Tongue (tissue), 2 donors: ENCODE data around the gene SYNDIG1L.

GRCh38 chr14:73713017-73713733, 1.0 kb downstream of the PNMA1 start:
- RAMPAGE, long total RNA: no peak

- RAMPAGE, long total RNA: no peak
These were observed 10.6 kb upstream of the PNMA1 start for GRCh38 chr14:73724877-73725144.

DNA sequence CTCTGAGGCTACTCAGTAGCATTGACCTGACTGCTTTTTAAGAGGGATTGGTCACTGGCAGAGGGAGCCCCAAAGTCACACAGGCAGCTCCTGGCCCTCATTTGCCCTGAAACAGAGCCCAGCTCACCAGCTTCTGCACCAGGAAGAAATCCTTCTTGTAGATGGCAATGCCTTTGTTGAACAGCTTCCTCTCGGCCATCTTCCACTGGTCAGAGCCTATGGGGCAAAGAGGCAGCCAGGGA, 10.9 kb upstream of the PNMA1 start:
- RAMPAGE, long total RNA: no peak

GRCh38 chr14:73730929-73731287, 16.7 kb upstream of the PNMA1 start:
- RAMPAGE, long total RNA: no peak

GRCh38 chr14:73789799-73790746, 30.0 kb upstream of the MIDEAS start:
- RAMPAGE, long total RNA: no peak

DNA sequence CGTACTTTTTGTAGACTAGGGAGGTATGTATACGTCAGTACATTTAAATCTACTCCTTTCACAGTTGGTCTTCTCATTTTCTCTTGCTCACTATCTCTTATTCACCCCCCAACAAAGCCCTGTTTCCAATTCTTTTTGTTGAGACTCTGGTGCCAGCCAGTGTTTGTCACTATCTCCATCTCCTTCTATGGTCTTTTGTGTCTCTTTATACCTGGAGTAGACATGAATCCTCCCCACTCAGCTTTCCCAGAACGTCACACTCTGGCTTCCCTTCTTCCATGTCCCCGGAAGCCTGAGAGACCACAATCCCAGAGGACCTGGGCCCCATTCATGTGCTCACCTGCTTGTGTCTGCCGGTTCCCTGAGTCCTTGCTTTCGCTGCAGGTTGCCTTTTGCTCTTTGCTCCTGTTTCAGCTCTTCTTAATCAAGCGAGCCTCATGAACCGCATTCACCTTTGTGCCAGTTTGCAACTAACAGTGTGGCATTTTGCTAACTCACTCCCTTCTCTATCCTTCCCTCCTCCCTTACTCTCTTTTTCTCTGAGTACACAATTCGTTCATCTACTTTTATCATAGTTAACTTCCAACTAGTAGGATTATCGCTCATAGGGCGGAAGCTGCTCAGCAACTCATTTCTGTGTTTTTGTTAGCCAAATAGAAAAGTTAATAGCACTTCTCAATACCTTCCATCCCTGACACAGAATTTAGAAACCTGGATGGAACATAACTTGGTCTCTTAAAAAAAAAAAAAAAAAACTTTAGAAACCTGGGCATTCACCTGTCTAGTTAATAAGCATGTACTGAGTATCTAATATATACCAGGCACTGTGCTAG, 23.1 kb downstream of the ENTPD5 start:
- RAMPAGE, long total RNA: no peak

- RAMPAGE, long total RNA: no peak
These were observed 16.1 kb downstream of the ABCD4 start for GRCh38 chr14:74286435-74287199.

DNA sequence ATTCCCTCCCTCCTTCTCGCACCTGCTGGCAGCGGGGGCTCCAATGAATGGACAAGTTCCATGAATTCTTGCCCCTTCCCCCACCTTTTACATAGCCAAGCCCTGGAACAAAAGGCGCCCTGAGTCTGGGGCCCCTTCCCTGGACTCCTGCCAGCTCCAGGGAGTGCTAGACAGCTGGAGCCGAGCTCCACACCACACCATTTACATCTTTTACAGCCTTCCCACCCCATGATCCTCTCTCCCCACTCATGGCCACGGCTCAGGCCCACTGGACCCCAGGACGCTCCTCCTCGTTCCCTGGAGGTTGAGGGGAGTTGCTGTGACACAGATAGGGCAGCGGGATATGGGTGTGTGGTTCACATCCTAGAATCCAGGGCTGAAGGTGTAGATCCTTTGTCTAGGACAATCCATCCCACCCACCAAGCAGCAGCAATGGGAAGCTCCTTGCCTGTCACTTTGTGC, 21.7 kb upstream of the VRTN start:
- RAMPAGE, long total RNA: no peak

GRCh38 chr14:74402726-74403306, 23.2 kb downstream of the SYNDIG1L start:
- RAMPAGE, long total RNA: no peak

DNA sequence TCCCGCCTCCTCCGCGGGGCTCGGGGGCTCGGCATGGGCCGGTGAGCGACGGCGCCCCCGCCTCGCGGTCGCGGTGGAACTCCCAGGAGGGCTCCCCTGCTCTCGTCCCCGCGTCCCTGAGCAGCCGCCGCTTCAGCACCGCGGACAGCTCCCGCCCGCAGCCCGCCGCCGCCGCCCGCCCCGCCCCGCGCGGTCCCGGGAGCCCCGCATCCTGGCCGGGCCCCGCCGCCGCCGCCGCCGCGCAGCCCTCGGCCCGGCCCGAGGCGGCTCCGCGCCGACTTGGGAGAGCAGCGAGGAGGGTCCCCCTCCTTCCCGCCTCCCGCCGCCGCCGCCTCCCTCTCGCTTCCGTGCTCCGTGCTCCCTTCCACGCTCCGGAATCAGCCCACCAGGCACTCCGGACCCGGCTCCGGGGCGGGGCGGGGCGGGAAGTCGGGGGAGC, at the start of gene SYNDIG1L:
Gene SYNDIG1L (minus strand): TSS at position 281 of the 439 bp plus-strand sequence.
- RAMPAGE, long total RNA: no peak

DNA sequence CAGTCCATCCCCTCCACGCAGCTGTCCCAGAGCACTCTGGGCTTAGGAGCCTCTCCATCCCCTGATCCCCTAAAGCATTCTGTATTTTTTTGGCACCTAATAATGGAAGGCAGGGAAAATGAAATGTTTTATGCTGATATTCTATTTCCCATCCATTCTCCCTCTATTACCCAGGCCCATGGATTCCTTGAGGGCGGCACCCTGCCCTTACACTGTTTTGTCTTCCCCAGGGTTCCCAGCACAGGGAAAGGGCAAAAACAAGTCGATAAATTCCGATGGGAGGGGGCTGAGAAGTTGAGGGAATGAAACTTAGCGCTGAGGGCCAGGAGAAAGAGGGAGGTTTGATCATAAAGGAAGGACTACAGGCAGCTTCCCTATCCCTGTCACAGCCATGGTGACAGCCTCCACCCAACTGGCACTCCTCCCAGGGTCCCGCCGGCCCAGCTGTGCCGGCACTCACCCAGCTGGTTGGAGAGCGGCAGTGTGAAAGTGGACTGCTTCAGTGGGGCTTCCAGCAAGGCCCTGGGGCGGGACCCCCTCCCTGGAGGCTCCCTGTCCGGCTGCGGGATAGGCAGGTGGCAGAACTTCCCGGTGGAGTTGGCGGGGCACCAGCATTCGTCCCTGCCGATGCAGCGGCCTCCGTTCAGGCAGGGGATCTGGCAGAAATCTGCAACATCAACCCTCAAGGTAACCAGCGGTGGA, 58.3 kb downstream of the ISCA2 start:
- RAMPAGE, long total RNA: no peak

DNA sequence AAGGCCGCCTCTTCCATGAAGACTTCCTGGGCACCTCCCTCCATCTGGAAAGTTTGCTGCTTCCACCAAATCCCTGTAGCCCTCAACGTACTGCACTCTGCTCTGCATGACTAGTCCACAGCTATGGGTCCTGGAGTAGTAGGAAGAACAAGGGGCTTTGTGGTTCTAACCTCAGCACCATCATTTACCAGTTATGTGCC, 8.4 kb upstream of the LTBP2 start:
- RAMPAGE, long total RNA: no peak

- RAMPAGE, long total RNA: no peak
These were observed 23.2 kb upstream of the YLPM1 start for GRCh38 chr14:74739963-74740213.

DNA sequence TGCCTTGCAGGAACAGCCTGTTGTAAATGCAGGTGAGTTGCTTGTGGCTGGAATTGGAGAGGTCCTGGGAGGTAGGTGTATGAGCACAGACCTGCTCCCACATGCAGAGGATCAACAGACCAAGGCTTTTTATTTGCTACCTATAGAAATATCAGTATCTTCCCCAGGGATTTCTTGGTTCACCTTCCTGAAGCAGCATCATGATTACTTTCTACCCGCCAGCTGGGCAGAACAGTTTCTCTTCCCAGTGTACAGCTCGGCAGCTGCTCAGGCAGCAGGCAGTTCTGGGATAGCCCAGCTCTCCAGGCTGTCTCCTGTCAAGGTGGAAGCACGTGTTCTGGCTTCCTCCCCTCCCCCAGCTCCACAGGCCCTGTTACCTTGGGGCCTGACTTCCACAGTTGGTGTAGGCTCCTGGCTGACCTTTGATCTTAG, 16.8 kb downstream of the DLST start:
- RAMPAGE, long total RNA: no peak

DNA sequence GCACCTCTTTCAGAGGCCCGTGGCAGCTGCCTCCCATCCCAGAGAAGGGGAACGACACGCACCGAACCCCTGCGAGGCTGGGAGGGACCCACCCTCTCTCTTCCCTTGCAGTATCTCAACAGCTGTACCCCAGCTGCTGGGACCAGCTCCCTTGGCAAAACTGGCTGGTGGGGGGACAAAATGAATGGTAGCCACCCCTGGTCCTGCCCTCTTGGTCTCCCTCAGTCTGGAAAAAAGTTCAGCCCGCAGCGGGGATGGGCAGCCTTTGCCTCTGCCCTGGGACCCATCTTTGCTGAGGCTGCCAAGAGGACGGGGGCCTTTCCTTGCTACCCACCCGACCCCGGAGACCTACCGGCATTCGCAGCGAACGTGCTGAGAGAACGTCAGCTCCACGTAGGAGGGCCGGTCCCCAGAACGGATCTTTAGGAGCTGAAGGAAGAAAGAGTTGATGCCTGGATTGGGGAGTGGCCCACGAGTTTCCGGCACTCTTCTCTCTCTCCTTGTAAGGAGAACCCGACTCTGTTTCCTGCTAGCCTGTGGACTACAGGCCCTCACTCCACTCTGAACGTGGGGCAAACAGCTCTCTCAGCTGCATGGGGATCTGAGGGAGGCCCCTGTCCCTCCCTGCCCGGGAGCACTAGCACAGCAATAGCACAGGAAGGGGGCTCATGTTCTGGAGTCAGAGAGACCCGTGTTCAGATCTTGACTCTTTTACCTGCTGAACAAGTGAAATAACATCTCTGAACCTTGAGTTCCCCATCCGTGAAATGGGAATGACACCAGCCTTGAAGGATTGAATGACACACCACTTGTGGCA, 7.0 kb downstream of the PGF start:
- RAMPAGE, long total RNA: no peak

DNA sequence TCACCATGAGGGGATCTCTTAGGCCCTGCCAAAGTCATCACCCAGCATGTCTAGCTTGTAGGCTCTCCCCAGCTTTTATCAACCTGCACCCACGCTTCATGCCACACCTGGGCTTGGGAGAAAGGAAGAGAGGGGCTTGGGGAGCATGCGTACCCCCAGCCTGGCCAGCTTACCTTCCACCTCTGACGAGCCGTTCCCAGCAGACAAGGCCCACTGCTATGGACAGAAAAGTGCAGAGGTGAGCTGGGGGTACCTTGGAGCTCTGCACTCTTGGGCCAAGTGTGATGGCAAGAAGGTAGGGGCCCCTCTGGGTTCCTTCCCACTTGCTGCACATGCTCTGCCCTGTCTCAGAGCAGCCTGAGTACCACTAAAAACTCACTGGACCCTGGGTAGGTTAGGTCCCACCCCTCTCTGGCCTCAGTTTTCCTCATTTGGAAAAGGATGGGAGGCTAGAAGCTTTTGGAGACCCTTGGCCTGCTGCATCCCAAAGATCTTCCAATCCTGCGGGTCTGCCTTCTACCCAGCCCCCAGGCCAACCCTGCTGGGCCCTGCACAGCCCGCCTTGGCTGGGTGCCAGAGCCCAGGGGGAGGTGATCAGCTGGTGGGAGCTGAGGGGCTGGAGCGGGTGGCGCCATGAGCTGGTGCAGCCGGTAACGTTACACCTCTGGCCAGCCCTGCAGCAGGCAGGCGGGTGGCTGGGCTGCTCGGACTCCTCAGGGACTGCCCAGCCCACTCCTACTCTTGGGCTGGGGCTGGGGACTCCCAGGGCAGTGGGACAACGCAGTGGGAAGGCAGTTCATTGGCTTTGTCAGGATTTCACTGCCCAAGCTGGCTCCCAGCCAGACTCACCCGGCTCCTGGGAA, 1.4 kb downstream of the PGF start:
- RAMPAGE, long total RNA: no peak

DNA sequence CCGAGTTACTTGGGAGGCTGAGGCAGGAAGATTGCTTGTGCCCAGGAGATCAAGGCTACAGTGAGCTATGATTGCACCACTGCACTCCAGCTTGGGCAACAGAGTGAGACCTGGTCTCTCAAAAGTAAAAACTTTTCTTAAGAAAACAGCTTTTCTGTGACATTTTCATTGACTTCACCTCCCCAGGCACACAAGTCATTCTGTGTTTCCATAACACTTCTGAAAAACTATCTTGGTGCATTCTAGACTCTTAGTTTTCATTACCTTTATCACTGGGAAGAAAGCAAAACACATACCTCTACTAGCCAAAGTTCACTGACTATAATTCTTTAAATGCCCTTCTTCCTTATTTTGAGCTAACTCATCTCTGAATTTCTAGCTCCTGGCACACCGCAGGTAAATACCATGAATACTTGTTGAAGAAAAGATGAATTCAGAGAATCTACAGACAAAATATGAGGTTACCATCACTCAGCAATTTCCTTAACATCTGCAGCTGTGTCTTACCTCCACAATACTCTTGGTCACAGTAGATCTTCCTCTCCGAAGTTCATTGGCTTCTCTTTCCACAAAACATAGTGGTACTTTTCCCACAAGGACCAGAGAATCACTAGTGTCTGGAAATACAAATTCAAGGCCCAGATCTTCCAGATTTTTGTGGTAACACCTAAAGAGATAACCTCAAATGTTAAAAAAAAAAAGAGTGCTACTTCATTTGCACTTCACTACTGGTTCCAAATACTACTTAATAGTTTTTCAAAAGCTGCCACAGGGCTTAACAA, 21.0 kb downstream of the MLH3 start:
- RAMPAGE, long total RNA: no peak

- RAMPAGE, long total RNA: no peak
These were observed 1.8 kb downstream of the MLH3 start for GRCh38 chr14:75049126-75050243.

GRCh38 chr14:75068806-75068942, 767 bp upstream of the ZC2HC1C start:
- RAMPAGE, long total RNA: no peak

GRCh38 chr14:75125548-75126012, 1.3 kb downstream of the NEK9 start:
- RAMPAGE, long total RNA: no peak